Spinal cord (tissue), 3 donors: ENCODE results near the genes IFNB1, IFNA5, KLHL9 and CDKN2A.

DNA sequence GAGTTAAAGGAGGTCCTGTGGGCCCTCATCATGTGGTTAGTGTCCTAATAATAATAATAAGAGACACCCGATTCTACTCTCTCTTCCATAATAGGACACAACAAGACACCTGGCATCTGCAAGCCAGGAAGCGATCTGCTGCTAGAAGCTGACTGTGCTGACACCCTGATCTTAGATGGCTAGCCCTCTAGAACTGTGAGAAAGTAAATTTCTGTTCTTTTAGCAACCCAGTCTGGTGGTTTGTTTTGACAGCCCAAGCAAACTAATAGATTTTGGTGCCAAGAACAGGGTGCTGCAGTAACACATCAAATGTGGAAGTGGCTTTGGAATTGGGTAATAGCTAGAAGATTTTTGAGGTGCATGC, 153.6 kb upstream of the SH3GL2 start:
- PRO-cap: no peak
- RAMPAGE, long total RNA: no peak

DNA sequence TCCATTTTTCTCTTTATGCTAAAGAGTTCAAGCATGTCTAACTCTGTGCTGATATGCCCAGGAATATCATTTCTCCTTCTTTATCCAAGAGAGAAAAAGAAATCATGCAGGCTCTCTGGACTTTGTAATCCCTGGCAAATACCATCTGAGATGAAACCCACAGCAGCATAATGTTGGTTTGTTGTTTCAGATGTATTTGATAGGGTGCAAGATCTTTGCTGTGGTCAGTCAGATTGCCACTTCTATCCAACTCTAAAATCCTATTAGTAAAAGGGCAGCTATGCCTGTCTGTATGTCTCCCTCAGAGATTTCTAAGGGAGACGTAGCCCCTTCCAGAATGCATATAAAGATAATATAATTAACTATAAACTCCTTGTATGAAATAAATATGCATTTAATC, 80.2 kb upstream of the SH3GL2 start:
- PRO-cap: no peak
- RAMPAGE, long total RNA: no peak

DNA sequence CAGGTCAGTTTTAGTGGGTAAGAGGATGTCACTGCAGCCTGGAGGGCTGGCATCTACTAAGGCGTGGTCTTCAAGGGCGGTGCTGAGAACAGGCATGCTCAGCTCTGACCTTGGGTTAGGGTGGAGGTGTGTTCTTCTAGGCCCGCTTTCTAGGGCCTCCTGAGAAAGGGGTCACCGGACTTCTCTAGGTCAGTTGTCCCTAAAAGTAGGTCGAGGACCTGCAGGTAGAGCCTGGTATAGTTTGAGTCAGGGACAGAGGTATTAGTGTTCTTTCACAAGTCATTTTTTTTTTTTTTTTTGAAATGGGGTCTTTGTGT, 25.8 kb downstream of the SH3GL2 start:
- PRO-cap: no peak
- RAMPAGE, long total RNA: no peak

- PRO-cap: no peak
- RAMPAGE, long total RNA: no peak
These were observed 16.6 kb downstream of the ADAMTSL1 start for GRCh38 chr9:18490340-18491170.

GRCh38 chr9:19104466-19105191, 1.9 kb upstream of the HAUS6 start:
- PRO-cap: no peak
- RAMPAGE, long total RNA: no peak

DNA sequence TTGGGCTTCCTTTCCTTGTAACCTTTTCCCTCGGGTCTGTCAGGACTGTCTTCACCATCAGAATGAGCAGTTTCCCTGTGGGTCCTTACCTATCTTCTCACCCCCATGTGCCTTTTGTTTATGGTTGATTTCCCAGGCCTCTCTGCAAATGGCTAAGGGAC, 20.6 kb upstream of the PLIN2 start:
- PRO-cap: no peak
- RAMPAGE, long total RNA: no peak

- PRO-cap: no peak
- RAMPAGE, long total RNA: no peak
These were observed 22.6 kb downstream of the ACER2 start for GRCh38 chr9:19431331-19431786.

- PRO-cap: no peak
- RAMPAGE, long total RNA: no peak
These were observed 47.4 kb downstream of the MLLT3 start for GRCh38 chr9:20574799-20575406.

- PRO-cap: no peak
- RAMPAGE, long total RNA: no peak
These were observed 31.6 kb downstream of the MLLT3 start for GRCh38 chr9:20590668-20591144.

DNA sequence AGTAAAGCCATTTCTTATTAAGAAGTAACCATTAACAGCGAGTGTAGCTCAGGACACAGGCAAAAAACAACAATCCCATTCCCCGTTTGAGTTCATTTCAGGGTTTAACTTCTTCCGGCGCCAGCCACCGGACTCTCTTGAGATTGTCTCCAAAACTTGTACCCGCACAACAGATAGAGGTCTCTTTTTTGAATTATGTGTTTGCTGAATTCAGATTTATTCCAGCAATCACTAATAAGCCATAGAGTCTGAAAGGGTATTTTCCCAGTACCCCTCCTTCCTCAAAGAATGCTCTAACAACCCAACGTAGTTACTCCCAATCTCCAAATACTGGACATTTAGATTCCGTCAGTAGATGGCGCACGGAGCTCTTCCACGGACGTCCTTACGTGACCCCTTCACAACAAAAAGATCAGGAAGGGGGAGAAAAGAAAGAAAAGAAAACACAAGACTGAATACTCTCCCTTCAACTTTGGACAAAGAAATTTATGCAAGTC, 2.4 kb upstream of the MLLT3 start:
- PRO-cap: no peak
- RAMPAGE, long total RNA: no peak

DNA sequence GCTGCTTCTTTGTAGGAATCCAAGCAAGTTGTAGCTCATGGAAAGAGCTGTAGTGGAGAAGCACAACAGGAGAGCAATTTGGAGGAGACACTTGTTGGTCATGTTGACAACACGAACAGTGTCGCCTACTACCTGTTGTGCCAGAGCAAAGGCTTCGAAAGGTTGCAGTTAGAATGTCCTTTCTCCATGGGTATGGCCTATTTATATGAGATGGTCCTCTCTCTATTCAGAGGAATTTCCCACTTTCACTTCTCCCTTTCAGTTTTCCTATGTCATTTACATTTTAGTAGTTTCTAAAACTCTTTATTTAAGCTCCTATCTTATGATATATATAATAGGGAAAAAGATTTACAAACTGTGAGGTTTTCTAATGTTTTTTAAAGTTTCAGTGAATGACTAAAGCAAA, at the start of gene IFNB1:
Gene IFNB1, minus strand, starts transcription at position 175 of the 406 bp plus-strand sequence.
- PRO-cap: no peak
- RAMPAGE, long total RNA: no peak

- PRO-cap: no peak
- RAMPAGE, long total RNA: no peak
These were observed at the start of gene IFNA5 for GRCh38 chr9:21305056-21305676. IFNA5 (minus strand) TSS chr9:21305313.

DNA sequence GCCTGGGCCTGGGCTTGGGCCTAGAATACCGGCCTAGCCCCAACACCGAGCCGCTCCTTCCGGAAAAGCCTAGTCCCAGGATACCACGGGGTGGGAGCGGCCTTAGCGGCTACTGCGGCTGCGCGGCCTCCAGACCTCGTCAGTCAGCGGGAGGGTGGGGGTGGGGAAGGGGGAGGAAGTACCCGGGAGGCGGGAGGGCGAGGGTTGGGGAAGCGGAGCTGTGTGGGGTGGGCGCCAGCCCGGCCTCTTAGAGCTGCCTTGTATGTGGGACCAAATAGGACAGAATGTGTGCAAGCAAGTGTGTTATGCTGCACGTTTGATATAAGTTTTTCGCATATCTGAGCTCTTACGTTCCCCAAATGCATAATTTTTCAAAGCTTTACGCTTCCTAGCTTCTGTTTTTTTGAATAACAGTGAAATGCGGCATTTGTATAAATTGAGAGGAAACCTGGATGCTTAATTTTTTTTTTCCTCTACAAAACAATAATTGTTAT, at the start of gene KLHL9:
Gene KLHL9, minus strand, starts transcription at position 85 of the 494 bp plus-strand sequence.
- PRO-cap: no peak
- RAMPAGE, long total RNA: start-site peak on the minus strand centred at position 66 of the sequence, 44 bp wide, 185 and 378 reads in 2 replicates

DNA sequence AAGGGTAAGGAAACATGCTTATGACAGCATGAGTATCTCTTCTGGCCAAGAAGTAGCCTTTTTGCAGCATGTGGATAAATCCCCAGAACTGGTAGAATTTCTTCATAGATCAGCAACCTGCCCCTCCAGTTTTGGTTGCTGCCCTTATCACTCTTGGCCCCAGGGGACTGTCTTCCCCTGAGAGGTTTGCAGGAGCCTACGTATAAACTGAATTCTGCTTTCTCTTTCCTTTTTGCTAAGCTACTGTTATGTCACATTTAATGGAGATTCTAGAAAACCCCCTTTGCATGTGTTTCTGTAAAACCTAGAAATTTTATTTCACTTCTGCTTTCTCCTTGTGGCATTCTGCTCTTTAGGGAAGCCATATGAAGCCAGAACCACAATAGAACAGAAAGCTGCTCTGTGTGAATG, 3.5 kb downstream of the IFNA2 start:
- PRO-cap: no peak
- RAMPAGE, long total RNA: no peak

DNA sequence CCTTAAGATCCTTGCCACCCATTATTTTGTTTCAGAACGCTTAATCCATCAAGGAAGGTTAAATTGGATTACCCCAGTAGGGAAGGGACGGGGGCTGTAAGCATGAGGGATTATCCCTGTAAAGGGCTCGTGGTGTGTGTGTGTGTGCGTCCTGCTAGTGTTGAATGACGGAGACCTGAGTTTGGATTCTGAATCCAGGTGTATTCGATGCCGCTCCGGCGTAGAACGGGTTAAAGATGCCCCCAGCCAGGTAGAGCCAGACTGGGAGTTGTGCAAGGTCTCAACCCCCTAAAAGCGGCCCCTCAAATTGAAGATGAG, 798 bp upstream of the MTAP start:
- PRO-cap: no peak
- RAMPAGE, long total RNA: no peak

GRCh38 chr9:21965595-21965807, 9.2 kb downstream of the CDKN2A start:
- PRO-cap: no peak
- RAMPAGE, long total RNA: no peak

DNA sequence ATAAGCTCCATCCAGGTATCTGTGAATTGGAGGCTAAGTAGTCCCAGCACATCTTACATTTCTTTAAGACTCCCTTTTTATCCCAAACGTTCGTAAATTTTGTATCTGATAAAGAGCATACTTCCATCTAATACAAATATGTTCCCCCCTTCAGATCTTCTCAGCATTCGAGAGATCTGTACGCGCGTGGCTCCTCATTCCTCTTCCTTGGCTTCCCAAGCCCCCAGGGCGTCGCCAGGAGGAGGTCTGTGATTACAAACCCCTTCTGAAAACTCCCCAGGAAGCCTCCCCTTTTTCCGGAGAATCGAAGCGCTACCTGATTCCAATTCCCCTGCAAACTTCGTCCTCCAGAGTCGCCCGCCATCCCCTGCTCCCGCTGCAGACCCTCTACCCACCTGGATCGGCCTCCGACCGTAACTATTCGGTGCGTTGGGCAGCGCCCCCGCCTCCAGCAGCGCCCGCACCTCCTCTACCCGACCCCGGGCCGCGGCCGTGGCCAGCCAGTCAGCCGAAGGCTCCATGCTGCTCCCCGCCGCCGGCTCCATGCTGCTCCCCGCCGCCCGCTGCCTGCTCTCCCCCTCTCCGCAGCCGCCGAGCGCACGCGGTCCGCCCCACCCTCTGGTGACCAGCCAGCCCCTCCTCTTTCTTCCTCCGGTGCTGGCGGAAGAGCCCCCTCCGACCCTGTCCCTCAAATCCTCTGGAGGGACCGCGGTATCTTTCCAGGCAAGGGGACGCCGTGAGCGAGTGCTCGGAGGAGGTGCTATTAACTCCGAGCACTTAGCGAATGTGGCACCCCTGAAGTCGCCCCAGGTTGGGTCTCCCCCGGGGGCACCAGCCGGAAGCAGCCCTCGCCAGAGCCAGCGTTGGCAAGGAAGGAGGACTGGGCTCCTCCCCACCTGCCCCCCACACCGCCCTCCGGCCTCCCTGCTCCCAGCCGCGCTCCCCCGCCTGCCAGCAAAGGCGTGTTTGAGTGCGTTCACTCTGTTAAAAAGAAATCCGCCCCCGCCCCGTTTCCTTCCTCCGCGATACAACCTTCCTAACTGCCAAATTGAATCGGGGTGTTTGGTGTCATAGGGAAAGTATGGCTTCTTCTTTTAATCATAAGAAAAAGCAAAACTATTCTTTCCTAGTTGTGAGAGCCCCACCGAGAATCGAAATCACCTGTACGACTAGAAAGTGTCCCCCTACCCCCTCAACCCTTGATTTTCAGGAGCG, at the start of gene CDKN2A:
Gene CDKN2A, minus strand, starts transcription at position 575 of the 1,215 bp plus-strand sequence.
- PRO-cap: no peak
- RAMPAGE, long total RNA: no peak

GRCh38 chr9:22041129-22041735, 32.1 kb upstream of the CDKN2B start:
- PRO-cap: no peak
- RAMPAGE, long total RNA: no peak

DNA sequence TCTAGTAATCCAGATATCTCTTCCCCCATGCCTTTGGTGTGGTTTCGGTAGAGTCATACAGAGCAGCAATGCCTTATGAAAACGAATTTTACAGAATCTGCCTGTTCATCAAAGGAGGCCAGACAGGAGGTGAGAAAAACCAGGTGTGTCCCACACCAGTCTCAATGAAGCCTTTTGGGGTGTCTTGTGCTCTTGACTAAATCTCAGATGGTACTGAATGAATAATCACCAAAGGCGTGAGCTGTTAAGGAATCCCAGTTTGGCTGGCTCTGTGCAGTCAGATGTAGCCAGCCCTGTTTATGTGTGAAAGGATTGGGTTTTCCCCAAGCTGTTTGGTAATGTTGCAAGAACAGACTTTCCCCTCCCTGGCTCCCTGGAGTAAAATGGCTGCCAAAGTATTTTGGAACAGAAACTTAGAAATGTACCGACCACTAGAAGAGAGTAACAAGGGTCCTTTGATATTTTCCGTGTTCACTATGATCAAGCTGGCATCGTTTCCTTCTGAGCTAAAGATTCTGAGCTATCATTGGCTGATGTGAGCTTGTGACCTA, 70.9 kb upstream of the CDKN2B start:
- PRO-cap: no peak
- RAMPAGE, long total RNA: no peak

DNA sequence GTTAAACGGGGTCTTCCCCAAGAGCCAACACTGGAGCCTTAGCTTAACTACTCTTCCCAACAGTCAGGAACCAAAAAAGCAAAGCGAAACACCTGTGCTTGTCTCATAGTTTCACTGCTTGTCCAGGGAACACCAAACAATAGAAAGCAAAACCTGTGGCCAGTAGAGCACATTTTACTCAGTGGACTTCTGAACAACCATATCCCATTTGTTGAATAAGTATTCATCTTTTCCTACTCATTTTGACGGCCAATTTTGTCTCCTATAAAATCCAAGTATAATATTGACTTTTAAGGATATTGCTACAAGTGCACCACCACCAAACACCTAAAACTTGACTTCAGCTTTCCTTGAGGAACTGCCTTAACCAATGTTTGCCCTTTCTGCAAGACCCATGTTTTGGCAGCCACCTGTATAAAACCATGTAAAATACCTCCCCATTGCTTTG, 391.3 kb downstream of the ELAVL2 start:
- PRO-cap: no peak
- RAMPAGE, long total RNA: no peak